ENCODE measurements around the gene EDRF1.

DNA sequence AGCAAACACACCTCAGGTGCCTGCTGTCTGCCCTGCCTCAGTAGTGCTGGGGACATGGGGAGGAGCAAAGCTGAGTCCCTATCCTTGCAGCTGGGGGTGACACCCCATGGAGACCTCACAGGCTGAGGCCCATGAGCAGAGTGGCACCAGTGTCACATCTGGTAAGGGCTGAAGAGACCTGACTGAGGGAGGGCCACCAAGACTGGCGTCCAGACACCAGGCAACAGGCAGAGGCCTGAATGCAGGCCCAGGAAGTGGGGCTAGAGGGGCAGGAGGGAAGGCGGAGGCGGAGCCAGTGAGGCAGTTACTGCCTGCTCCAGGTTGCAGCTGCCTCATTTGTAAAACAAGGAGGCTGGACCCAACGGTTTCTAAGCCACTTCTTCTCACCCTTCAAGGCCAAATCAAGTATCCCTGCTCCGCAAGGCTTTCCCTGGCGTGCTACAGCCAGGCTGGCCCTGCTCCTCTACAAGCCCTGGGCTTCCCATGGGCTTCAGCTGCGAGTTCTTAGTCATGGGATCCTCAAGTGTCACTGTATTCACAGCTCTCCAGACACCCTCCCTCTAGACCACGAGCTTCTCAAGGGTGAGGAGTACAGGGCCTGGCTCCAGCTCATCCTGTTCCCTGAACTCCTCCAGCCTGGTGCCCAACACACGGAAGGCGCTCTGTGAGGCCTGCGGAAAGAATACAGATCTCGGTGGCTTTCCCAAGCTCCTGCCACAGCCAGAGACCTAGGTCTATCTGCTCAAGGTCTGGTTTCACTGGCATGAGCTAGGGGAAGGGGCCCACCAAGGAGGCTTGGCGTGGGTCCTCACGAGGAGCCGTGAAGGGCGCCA lies 38.9 kb downstream of the FAM53B start:
- PRO-cap: no peak

GRCh38 chr10:124743150-124743808 lies 899 bp downstream of the FAM53B start:
- PRO-cap: no peak

- PRO-cap: no peak
Observed at GRCh38 chr10:124849005-124849529, 47.4 kb downstream of the ABRAXAS2 start.

GRCh38 chr10:124984283-124985245 lies 42.6 kb downstream of the ZRANB1 start:
- PRO-cap: no peak

DNA sequence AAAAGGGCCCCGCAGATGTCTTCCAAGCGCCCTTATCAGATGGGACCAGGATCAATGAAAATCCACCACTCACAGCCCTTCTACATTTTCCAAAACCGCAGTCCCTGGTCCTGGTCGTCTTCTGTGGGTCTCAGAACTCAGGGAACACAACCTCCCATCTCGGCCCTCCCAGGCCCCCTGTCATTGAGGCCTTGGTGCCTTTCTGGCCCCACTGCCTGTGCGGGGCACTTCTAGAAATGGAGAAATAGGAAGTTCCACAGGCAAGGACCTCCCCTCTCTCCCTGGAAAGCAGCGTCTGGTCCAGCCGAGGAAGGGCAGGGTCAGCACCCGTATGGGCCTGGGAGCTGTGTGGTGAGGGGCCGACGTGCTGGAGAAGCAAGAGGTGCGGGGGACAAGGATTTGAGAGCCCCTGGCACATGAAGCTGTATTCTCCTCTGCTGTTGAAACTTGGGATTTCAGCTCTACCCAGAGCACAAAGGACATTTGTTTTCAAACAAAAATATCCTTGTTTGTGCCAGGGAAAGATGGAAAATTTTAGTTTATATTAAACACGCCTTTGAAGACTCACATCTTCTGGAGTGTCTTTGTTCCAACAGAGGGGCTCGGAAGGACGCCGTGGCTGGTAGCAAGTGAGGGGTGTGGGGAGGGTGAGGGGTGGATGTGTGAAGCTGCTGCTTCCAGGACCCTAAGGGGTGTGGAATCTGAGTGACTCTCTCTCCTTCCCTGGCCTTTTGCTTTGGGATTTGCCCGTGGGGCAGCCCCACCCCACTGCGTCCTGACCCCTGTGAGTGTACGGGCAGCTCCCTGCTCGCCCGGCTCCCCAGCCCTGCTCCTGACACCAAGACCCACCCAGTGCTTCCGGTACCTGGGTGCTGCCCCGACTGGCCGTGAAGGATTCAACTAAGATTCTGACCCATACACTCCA lies 26.7 kb downstream of the CTBP2 start:
- PRO-cap: no peak

GRCh38 chr10:125056925-125058013 lies 29.4 kb upstream of the CTBP2 start:
- PRO-cap: no peak

GRCh38 chr10:125086541-125087200 lies 58.8 kb upstream of the CTBP2 start:
- PRO-cap: no peak

DNA sequence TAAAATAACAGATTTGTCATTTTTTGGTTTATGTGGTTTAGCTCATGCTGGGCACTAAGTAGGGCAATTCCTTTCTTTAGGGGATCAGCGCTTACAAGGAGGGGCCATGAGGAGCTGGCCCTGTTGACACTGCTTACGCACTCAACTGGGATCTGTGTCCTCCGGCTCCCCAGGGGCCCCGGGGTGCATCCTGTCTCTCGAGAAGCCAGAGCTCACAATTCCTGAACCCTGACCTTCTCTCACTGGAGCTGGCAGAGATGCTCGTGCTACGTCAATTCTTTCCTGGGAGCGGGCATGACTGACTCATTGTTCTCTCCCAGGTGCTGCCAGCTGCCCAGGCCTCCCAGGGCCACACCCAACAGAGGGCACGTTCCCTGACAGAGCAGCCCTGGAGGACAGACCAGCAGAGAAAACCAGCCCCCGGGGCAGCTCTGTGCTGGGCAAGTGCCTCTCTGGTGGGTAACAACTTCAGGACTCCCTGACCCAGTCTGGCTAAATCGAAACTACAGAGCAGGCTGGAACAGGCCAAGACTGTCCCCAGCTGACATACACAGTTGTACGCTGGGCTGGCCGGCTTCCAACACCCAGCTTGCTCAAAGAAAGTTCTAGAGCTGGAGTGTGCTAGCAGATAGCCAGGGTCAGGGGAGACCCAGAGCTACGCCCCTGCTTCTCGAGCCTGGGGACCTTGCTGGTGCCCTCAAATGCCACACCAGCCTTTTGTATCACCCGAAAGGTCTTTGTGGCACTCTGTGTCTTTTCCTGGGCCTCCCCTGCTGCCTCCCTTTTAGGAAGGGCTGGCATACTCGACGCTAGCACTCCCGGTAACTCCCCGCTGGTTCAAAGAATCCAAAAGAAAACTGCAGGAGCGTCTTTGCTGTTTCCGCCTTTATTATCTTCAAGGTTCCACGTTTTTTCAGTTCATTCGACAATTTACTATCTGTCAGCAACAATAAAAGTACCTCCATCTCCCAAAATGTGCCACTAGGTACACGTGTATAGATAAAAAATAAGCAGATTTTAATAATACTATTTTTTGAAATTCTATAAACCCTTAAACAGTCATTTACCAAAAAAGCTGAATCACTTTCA lies 96.0 kb upstream of the CTBP2 start:
- PRO-cap: no peak

- PRO-cap: no peak
Observed at GRCh38 chr10:125143988-125144539, 116.2 kb upstream of the CTBP2 start.

DNA sequence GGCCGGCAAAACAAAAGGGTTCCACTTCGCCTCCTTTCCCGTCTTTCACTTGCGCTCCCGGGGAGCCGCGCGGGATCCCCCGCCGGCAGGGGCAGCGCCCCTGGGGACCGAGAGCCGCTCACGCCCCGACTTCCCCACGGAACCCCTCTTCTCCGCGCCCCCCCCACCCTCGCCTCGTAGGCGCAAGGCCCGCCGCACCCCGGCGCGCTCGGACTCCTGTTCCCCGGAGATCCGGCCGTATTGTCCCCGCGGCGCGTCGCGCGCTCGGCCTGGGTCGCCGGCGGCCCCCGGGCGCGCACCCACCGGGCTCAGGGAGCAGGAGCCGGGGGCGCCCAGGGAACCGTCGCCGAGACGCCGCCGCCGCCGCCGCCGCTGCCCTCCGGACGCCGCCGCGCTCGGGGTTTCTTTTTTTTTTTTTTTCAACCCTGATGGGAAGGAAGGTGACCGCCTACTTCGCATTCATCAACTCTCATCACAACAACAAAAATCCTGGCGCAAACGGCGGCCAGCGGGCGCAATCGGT lies 131.7 kb upstream of the CTBP2 start:
- PRO-cap: no peak

- PRO-cap: no peak
Observed at GRCh38 chr10:125209631-125209977, 181.7 kb upstream of the CTBP2 start.

DNA sequence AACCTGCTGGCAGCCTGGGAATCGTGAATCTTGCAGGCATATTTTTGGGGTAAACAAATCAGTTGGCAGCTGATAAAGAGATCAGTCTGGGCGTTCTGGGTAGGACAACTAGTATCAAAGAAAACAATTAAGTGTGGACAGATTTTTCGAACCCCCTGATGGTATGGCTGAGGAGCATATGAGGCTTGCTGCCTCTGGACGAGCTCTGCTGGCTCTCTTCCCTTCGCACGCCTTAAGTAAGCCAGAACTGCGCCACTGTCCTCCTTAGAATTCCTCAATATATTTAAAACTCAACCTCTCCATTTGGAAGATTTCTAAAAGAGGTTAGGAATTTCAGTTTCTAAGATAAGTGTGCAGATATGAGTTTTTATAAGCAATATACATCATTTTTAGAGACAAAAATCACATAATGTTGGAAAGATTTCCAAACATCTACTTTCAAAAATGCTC lies 9.3 kb upstream of the EDRF1 start:
- PRO-cap: no peak

DNA sequence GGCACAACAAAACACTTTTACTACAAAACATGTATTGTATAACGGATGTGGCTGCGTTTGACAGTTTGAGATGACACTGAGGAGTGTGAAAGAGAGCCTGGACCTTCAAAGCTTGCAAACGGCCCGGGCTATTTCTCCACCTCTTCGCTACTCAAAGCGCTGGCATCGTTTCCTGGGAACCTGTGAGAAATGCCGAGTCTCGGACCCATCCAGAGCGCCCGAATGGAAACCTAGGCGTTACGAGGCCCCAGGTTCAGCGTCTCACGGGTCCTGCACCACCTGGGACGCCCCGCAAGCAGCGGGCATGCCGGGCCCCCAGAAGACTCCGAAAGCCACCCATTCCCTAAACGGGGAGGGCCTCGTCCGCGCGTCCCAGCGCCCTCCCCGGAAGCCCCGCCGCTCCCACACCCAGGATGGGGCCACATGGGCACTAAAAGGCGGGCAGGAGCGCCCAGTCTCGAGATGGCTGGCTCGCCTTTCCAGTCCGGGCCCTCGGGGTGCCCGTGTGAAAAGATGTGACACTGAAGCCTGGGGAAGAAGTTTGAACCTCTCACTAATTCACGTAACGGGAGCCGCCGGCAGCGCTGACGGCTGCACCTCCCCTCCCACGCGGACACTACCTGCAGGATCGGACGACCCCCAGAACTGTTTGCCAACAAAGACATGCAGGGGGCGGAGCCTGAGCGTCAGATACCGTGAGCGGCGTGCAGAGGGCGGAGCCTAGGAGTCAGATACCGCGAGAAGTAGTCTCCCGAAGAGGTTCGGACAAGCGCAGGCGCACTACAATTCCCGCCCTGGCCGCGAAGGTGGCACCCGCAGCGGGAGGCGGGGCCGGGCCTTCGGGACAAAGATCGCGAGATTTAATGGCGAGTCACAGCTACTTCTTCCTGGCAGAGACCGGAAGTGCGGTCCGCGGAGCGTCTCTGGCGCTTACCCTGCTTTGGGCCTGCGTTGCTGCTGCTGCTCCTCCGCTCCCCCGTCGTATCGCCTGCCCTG lies at the start of gene EDRF1:
Gene EDRF1 (plus strand): TSS at position 908 of the 996 bp plus-strand sequence.
- PRO-cap: bidirectional peak, plus-strand start at position 900 of the sequence, minus-strand start at position 618 of the sequence

DNA sequence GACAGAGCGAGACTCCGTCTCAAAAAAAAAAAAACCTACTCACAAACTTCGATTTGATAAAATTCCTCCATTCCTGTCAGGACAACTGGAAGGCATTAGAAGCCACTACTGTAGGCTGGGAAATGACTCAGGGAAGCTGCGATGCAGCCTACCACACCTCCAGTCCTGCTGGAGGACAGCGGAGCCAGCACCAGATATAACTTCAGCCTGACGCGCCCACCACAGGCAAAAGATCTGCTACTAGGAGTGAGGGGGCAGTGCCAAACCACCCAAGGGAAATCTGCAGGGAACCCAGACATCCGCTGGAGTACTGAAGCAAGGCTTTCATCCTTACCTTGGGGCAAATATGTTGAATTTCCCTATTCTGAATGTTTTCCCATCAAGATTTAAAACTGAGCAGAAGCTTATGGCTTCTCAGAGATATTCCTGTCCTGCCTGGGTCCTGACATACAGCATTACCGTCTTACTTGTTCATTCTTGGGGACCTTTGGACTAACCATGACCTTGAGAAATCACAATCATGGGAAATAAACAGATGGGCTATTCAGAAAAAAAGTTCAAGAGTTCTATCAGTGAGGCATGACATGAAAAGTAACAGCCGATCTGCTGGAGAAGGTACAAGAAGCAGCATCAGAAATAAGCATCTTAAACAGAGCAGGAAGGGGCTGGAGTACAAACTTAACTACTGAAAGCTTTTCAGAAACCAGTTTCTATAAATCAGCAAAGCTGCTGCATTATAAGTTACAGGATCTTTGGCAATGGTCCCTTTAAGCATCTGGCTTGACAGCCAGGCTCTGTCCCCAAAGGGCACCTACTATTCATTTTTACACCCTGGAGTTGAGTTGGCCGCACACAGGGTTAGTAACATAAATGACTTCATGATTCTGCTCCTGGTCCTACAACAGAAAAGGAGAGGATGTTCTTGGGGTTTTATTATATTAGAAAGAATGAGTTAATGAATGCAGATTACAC lies 20.5 kb downstream of the BCCIP start:
- PRO-cap: no peak

- PRO-cap: no peak
Observed at GRCh38 chr10:125879484-125880245, 1.4 kb downstream of the DHX32 start.

DNA sequence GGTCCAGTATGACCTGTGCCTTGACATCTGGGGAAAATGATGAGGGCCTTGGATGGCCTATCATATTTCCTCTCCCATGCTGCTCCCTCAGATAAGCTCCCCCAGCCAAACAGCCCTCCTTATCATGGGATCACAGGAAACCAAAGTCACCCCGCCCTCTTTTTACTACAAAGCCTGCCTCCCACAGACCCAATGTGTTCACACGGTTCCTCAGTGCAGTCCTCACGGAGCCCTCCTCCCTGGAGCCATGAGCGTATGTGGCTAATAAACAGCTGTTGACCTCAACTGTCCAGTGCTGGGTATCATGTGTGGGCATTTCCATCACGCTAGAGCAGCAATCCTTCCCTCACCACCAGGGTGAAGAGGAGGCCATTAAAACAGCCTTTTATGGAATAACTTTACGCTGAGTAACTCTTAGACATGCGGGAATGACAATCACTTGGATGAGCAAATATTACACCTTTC lies 31.9 kb downstream of the C10orf90 start:
- PRO-cap: no peak

GRCh38 chr10:126663088-126663818 lies 7.2 kb downstream of the C10orf90 start:
- PRO-cap: no peak

GRCh38 chr10:126943417-126944089 lies 38.3 kb downstream of the DOCK1 start:
- PRO-cap: no peak

DNA sequence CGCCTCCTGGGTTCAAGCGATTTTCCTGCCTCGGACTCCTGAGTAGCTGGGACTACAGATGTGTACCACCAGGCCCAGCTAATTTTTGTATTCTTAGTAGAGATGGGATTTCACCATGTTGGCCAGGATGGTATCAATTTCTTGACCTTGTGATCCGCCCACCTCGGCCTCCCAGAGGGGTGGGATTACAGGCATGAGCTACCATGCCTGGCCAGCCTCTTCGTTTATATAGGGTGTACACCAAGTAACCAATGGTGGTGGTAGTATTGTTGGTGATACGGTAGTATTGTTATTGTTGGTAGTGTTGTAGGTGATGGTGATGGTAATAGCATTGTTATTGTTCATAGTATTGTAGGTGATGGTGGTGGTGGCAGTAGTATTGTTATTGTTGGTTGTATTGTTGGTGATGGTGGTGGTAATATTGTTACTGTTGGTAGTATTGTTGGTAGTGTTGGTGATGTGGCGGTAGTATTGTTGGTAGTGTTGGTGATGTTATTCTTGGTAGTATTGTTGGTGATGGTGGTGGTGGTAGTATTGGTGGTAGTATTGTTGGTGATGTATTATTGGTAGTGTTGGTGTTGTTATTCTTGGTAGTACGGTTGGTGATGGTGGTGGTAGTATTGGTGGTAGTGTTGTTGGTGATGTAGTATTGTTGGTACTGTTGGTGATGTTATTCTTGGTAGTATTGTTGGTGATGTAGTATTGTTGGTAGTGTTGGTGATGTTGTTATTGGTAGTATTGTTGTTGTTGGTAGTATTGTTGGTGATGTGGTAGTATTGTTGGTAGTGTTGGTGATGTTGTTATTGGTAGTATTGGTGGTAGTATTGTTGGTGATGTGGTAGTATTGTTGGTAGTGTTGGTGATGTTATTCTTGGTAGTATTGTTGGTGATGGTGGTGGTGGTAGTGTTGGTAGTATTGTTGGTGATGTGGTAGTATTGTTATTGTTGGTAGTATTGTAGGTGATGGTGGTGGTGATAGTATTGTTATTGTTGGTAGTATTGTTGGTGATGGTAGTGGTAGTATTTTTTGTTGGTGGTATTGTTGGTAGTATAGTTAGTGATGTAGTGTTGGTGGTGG lies 47.0 kb downstream of the DOCK1 start:
- PRO-cap: no peak

DNA sequence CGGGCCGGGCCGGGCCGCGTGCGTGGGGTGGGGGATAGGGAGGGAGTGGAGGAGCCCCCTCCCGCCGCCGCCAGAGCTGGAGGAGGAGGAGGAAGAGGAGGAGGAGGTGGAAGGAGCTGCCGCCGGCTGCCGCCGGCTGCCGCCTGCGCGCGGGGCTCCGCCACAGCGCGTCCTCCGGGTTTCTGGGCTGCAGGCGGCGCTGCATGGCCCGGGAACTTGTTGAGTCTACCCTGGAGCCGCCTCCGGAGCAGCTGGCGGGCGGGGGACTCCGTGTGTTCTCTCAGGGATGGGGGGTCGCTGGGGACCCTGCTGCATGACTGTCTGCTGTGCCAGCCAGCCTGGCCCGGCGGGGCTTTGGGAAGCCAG lies 225 bp upstream of the INSYN2A start:
- PRO-cap: no peak

Data from aorta (tissue), 1 donor.